Rectum (tissue), 1 donor: ENCODE results near the genes EPS15, DMRTB1 and GLIS1.

GRCh38 chr1:51270889-51271737 lies 35.0 kb downstream of the RNF11 start:
- PRO-cap = no peak

- PRO-cap = no peak
These were observed 19.5 kb downstream of the EPS15 start for GRCh38 chr1:51499429-51500087.

DNA sequence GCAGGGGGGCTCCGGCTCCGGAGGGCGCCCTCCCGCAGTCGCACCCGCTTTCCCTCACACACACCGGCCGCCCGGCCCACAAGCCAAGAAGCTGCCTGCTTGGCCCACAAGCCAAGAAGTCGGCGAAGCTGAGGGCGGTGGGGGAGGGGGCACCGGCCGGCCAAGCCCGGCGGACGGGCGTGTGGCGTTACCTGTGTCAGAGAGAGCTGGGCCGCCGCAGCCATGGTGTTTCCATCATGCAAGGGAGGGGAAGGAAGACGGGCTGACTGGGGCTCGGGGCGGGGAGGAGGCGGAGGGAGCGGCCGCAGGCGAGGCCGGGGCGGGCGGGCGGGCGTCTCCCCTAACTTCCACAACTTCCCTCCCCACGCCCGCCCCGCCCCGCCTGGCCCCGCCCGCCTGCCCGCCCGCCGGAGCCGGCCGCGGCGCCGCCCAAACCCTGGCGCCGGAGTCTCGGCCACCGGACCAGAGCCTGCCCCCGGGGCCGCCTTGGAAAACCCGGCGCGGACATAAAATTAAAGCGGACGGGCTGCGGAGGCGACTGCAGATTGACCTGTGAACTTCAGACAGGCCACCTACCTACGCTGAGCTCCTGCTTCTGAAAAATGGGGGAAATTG lies at the start of gene EPS15:
Gene EPS15 (minus strand): TSS at position 259 of the 615 bp plus-strand sequence.
- PRO-cap = bidirectional peak, plus-strand start at position 190 of the sequence, minus-strand start at position 238 of the sequence

GRCh38 chr1:51969348-51969823 lies 21.1 kb downstream of the RAB3B start:
- PRO-cap = no peak

DNA sequence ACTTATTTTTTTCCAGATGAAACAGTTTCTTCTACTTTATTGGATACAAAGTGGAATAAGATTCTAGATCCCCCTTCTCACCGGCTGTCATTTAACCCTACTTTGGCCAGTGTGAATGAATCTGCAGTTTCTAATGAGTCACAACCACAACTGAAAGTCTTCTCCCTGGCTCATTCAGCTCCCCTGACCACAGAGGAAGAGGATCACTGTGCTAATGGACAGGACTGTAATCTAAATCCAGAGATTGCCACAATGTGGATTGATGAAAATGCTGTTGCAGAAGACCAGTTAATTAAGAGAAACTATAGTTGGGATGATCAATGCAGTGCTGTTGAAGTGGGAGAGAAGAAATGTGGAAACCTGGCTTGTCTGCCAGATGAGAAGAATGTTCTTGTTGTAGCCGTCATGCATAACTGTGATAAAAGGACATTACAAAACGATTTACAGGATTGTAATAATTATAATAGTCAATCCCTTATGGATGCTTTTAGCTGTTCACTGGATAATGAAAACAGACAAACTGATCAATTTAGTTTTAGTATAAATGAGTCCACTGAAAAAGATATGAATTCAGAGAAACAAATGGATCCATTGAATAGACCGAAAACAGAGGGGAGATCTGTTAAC lies 95.7 kb downstream of the ZFYVE9 start:
- PRO-cap = no peak

DNA sequence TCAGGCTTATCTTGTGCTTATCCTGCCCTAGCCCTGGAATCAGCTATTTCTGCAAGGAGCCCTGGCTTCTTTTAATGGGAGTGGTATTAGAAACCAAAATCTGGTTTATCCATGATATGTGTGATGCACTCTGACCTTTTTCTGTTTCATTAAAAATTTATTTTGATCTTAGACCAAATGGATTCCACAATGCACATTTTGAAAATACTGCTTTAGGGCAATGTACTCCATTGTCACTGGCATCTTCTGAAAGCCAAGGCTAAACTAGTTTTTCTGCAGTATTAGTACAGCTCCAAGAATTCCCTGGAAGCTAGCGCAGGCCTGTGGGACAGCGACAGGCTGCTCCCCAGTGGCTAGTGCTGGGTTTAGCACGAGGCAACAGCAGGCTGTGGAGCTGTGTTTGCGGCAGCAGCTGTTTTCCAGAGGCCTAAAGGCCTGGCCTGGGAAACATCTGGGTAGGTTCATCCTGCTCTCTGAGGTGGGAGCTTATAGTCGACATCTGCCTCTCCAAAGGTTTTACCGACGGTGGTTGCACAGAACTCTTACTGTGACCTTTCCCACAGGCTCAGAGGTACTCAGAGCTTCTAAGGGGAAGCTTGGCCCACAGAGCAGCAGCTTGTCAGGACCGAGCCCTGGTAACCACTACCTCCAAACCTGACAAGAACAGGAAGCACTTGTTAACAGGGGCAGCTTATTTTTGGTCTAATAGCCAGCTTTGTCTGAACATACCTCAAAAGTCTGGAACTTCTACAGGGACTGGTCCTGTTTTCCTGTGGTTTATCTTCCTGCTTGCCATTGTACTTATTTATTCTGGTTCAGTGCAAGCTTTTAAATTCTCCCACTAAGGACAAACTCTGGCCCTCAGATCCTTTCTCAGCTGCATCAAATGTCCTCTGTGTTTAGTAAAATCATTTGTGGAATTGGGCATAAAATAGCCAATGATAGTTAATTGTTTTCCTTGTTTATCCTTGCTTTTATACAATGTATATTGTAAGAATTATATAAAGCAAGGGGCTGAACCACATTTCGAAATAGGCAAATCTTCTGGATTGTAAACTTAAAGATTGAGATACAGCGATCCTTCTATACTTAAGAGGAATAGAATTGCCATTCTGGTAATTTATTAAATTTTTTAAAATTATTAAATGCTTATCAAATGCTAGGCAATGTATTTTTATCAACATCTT lies 17.1 kb downstream of the CC2D1B start:
- PRO-cap = no peak

DNA sequence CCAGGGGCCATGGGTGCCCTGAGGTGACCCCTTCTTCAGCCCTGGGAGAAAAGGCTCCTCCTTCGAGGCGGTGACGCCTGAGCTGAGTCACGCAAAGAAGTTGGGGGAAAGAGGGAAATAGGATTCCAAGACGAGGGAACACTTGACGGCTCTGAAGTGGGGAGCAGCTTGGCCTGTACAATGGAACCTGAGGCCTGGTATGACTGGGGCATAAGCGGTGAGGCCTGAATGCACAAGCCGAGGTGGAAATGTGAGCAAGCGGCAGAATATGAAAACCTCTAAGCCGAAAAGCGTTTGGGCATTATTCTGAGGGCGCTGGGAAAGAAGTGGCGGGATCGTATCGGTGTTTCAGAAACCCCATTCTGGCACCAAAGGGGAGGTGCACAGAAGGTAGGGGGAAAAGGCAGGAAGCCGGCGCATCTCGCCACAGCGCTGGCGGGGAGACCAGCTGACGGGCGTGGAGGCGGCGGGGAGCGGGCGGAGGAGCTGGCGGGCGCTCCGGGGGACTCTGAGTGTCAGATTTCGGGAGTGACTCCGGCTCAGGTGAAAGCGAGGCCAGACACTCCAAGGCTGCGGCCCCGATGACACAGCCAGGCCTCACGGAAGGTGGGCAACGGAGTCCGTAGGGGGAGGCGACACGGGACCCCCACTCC lies 562 bp downstream of the CC2D1B start:
- PRO-cap = bidirectional peak, plus-strand start at position 120 of the sequence, minus-strand start outside the sequence; bidirectional peak, plus-strand start at position 447 of the sequence, minus-strand start at position 459 of the sequence

GRCh38 chr1:52506194-52506516 lies 46.7 kb downstream of the TUT4 start:
- PRO-cap = no peak

DNA sequence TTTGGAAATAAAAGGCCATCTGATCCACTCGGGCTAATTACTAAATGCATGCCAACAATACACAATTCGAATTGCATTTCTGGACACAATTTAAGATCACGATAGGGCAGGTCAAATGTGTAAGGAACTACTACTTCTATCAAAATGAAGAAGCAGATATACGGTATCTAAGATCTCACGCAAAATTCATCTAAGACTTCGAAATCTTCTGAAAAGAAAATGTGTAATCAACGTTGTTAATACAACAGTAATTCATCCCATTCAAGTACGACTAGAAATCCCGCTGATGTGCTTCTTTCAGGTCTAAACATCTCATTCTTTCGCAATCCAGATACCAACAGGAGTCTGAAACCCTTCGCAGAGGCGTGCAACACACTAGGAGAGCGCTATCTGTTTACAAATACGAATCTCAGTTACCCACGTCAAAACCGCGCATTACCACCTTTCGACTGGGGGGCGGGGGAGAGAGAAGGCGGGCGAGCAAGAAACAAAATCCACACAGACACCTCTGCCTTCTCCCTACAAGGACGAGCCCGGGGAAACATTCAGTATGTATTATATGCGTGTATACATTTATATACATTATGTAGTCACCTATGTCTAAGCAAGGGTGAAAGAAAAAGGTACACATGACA lies 865 bp downstream of the TUT4 start:
- PRO-cap = bidirectional peak, plus-strand start at position 469 of the sequence, minus-strand start at position 347 of the sequence

- PRO-cap = no peak
These were observed 4.6 kb downstream of the SHISAL2A start for GRCh38 chr1:52637478-52637961.

- PRO-cap = no peak
These were observed 9.9 kb downstream of the ECHDC2 start for GRCh38 chr1:52911397-52912316.

DNA sequence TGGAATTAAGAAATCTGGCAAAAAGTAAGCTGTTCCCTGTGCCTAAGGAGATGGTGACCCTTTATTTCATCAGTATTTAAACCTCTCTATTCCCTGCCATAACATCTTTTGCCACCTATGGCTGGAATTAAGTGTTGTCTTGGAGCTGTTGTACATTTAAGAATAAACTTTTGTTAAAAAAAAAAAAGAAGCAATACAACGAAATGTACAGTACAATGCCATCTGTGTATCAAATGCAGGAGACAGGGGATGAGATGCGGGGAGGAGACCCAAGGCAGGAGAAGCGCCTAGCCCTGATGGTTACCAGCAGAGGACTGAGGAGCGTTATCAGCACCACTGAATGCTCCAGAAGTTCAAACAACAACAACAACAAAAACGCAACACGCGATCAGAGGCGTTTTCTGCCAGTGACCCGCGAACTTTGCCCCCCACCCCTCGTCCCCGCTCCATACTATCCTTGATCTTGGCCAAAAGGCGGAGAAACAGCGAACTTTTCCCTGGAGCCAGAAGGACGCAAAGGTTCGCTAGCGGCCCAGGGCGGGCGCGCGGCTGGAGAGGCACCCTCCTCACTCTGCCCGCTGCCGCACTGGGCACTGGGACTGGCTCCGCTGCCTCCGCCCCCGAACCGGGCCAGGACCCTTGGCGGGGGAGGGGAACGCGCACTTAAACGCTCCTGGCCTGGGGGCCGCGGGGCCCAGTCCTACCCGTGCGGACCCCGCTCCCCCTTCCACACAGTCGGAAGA lies 799 bp downstream of the ECHDC2 start:
- PRO-cap = unidirectional peak, plus-strand start at position 535 of the sequence; bidirectional peak, plus-strand start at position 666 of the sequence, minus-strand start at position 573 of the sequence

GRCh38 chr1:53084363-53085180 lies 22.6 kb downstream of the PODN start:
- PRO-cap = no peak

GRCh38 chr1:53350036-53350614 lies 22.3 kb upstream of the LRP8 start:
- PRO-cap = no peak

DNA sequence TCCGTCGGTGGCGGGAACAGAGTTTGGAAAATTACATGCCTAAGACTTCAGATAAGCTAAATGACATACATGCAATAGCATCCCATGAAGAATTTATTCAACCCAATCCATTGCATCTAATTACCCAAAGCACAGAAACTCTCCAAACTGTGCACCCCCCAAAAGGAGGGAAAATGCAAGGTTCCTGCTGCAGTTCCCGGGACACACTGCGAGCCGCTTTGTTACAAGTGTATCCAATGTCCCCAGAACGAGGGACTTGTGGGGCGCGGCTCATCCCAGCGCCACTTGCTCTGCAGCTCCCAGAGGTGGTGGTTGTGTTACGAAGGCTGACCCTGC lies at the start of gene DMRTB1:
Gene DMRTB1 (plus strand): TSS at position 284 of the 336 bp plus-strand sequence.
- PRO-cap = no peak

DNA sequence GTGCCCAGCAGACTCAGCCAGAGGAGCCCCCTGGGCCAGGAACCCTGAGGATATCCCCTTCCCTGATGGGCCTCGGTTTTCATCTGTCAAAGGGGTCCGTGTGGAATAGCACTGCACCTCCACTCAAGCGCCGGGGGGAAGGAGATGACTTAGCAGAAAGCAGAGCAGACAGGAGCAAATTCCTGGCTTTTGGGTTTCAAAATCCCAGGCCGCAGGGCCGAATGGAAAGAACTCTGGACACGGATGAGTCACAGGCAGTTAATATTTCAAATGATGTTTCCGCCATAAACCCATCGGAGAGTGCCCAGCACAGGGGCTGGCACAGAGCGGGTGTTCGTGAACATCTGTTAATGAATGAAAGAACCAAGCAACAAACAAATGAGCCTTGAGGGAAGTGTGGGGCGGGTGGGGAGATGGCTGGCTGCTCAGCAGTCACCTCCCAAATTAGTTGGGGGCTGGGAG lies 83.0 kb downstream of the DMRTB1 start:
- PRO-cap = no peak

GRCh38 chr1:53738953-53739615 lies at the start of gene GLIS1:
Gene GLIS1 (minus strand): TSS chr1:53739164.
- PRO-cap = bidirectional peak, plus-strand start at chr1:53739366, minus-strand start at chr1:53739164

DNA sequence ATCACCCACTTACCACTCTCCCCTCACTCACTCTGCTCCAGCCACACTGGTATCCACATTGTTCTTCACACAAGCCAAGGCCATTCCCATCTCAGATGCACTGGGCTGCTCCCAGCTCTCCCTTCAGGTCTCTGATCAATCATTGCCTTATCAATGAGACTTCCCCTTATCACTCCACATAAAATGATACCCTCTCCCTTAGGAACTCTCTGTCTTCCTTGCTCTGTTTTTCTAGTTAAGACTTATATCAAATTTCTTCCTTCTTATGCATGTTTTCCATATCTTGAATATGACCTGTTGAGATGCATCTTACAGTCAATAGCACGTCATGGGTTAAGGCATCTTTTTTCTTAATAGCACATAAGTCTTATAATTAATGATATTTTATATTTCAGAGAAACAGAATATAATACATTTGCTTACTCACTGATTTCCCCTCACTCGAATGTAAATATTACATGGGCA lies 42.1 kb downstream of the NDC1 start:
- PRO-cap = no peak

DNA sequence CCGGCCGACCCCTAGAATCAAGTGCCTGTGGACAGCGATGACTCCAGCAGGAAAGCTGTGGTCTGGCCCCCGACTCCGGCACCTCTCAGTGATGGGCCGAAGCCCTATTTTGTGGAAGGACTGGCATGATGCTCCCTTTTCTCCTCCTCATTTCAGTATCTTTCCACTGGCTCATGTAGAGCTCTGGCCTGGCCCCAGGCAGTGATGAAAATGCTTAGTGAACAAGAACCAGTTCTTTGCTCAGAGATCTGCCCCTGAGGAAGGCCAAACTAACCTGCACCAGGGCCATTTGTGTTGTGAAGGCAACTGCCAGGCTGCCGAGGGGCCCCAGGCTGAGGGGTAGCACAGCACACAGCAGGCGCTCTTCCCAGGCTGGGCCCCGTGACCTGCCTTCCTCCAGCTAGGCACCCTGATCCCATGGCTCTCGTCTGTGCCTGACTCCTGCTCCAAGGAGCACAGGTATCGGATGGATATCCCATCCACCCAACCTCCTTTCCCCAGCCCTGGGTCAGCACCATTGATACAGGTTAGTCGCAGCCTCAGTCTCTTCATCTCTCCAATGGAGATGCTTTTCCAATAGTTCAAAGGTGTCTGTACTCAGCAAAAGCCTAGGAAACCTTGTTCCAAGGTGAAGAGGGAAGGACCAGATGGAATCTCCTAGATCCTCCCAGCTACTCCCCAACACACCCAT lies 23.8 kb downstream of the MRPL37 start:
- PRO-cap = no peak

GRCh38 chr1:54226282-54227038 lies 26.5 kb downstream of the MRPL37 start:
- PRO-cap = no peak